Panc1 (cell line): ENCODE data around the genes TAS2R38, TRPV5 and LLCFC1.

DNA sequence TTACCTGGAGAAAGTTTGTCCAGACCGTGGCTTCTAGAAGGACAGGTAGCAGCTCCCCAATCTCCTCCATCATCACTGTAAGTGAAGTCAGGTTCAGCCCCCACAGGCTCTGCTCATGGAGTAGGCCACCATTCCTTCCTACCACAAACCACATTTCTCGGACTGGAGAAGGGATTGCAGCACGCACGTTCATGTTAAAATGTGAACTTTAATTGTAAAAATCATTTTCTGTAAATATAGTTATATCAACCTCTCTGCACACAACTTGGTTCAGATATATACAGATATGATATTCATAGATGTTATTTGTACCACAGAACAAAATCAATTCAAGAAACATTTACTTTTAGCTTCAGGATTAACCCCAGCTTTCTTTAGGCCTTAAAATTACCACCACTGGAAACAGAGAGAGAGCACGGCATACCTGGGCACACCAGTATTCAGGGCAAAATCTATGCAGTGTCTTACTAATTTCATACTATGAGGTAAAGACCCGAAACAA is 45.4 kb downstream of the DENND11 start:
- RRBS, 2 experiments = no CpG with 5 or more reads among the region's 6 CpGs

DNA sequence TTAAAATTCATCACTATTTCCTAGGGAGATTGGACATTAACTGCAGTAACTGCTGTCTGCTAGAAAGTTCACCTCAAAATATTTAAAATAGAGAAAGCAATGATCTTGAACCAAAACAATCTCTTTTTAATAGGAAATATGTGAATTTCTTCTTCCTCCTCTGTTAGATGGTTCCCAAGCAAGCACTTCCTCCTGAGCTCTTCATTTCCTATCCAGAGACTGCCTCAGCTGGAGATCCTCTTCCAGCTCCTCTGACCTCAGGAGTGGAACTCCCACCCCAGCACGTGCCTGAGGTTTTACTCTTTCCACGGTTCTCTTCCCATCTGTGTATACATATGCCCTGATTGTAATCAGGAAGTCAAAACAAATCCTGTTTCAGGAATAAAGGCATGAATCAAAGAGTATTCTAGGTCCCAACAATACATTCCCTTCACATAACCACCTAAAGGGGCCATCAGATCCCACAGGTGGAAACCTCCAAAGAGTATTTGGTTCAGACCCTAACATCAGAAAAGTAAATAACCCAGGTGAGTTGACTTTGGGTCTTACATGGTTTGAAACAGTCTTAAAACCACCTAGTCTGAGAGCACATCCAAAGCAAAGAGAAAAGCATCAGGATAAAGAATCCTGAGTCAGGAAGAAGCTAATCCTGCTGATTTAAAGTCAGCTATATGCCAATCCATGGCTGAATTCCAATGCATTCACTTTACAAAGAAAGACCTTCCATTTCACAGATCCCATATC is 5.5 kb downstream of the DENND11 start:
- RRBS, 2 experiments = no CpG with 5 or more reads among the region's 2 CpGs

- RRBS, 2 experiments = no CpG with 5 or more reads among the region's 7 CpGs
Measured at GRCh38 chr7:141737359-141737741, 808 bp upstream of the SSBP1 start.

GRCh38 chr7:141973662-141974122 is at the start of gene TAS2R38:
Gene TAS2R38 (minus strand): TSS chr7:141973773.
- RRBS, 2 experiments = no CpG with 5 or more reads among the region's 9 CpGs

- RRBS, 2 experiments = no CpG with 5 or more reads among the region's 9 CpGs
Measured at GRCh38 chr7:142454840-142455430, 197.1 kb upstream of the PRSS58 start.

- RRBS, 2 experiments = no CpG with 5 or more reads among the region's 7 CpGs
Measured at GRCh38 chr7:142482768-142483253, 225.0 kb upstream of the PRSS58 start.

GRCh38 chr7:142556720-142557120 is 192.6 kb upstream of the PRSS1 start:
- RRBS, 2 experiments = no CpG with 5 or more reads among the region's 5 CpGs

DNA sequence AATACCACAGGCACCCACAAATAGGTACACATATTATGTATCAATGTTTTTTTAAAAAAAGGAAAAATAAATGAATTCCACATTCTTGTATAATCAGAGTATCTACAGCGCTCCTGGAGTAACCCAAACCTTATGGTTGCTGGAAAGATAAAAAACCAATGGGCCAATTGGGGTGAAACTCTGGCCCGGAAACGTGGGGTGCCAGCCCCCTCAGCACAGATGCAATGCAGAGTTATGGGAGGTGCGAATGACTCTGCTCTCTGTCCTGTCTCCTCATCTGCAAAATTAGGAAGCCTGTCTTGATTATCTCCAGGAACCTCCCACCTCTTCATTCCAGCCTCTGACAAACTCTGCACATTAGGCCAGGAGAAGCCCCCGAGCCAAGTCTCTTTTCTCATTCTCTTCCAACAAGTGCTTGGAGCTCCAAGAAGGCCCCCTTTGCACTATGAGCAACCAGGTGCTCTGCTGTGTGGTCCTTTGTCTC is 130.6 kb upstream of the PRSS1 start:
- RRBS, 2 experiments = no CpG with 5 or more reads among the region's 5 CpGs

DNA sequence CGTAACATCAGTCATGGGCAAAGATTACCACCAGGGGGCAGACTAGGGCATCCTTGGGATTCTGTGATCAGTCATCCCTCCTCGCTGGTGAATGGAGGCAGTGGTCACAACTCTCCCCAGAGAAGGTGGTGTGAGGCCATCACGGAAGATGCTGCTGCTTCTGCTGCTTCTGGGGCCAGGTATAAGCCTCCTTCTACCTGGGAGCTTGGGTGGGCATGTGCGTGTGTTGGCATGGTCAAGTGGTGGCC is 122.8 kb upstream of the PRSS1 start:
- RRBS, 2 experiments = no CpG with 5 or more reads among the region's 4 CpGs

DNA sequence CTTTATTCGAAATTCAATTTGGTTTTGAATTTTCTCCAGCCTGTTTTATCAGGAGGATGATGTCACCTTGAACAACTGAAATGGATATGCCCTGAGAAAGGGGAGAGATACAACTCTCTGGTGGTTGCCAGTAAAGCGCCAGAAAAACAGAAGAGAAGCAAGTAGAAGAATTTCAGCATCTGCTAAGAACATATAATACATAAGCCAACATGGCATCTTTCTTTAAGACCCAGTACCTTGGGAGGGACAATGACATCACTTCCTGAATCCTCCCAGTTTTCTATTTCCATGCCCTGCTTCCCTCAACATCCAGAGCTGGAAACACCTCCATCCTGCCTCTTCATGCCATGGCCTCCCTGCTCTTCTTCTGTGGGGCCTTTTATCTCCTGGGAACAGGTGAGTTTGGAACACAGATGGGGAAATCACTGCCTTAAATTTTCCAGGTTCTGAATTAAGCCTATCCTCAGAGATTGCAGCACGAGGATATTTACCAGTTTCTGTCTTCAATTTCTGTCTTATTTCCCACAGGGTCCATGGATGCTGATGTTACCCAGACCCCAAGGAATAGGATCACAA is 92.8 kb upstream of the PRSS1 start:
- RRBS, 2 experiments = no CpG with 5 or more reads among the region's 3 CpGs

- RRBS, 2 experiments = no CpG with 5 or more reads among the region's 1 CpG
Measured at GRCh38 chr7:142713274-142713473, 36.1 kb upstream of the PRSS1 start.

GRCh38 chr7:142716571-142716972 is 32.7 kb upstream of the PRSS1 start:
- RRBS, 2 experiments = no CpG with 5 or more reads among the region's 2 CpGs

DNA sequence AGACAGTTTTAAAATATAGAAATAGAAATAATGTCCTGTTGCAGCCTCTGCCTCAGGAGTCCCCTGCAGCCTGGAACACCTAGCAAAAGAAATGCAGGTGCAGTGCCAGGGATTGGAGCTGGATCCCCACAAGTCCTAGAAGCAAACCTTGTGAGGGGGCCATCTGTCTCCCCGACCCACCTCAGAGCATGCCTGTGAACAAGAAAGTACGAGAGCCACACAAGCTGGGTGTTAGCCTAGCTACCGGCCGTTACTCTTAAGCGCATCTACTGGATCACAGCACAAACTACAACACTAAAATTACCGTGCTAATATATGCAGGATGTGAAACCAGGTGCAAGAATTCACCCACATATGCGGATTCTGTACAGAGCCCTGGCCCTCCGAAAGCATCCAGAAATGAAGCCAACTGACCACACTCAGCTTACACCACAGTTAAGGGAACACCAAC is 16.1 kb upstream of the PRSS1 start:
- RRBS, 2 experiments = no CpG with 5 or more reads among the region's 8 CpGs

- RRBS, 2 experiments = no CpG with 5 or more reads among the region's 11 CpGs
Measured at GRCh38 chr7:142785552-142786443, 15.0 kb downstream of the PRSS2 start.

GRCh38 chr7:142795082-142795931 is 24.5 kb downstream of the PRSS2 start:
- RRBS, 2 experiments = no CpG with 5 or more reads among the region's 10 CpGs

GRCh38 chr7:142800114-142800641 is 29.4 kb downstream of the PRSS2 start:
- RRBS, 2 experiments = no CpG with 5 or more reads among the region's 2 CpGs

- RRBS, 2 experiments = no CpG with 5 or more reads among the region's 16 CpGs
Measured at GRCh38 chr7:142855573-142856483, 952 bp downstream of the EPHB6 start.

GRCh38 chr7:142933659-142933983 is at the start of gene TRPV5:
Gene TRPV5 (minus strand): TSS chr7:142933746.
- RRBS, 2 experiments = no CpG with 5 or more reads among the region's 3 CpGs

GRCh38 chr7:142939330-142939773 is at the start of gene LLCFC1:
Gene LLCFC1 (plus strand): TSS chr7:142939484.
- RRBS, 2 experiments = no CpG with 5 or more reads among the region's 8 CpGs

- RRBS, 2 experiments = no CpG with 5 or more reads among the region's 3 CpGs
Measured at GRCh38 chr7:143049500-143049951, 2.6 kb upstream of the OR6V1 start.